ENCODE data around the genes GNE, TOMM5 and IGFBPL1.

- PRO-cap = no peak
These were observed 14.2 kb downstream of the GLIPR2 start for GRCh38 chr9:36150520-36151257.

DNA sequence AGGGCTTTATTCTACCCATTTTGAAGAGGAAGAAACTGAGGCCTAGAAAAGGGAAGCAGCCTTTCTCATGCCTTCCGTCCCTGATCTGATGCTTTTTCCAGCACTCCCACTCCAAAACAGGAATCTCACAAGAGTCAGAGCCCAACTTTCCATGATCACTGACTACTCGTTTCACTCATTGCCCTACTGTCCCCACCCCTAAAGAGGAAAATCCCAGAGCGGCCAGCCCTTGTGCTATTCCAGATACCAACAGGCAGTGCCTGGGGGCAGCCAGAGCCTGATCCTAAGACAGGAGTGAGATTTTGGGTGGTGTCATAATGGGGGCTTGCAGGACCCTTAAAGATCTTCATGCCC is 16.1 kb upstream of the CCIN start:
- PRO-cap = no peak

- PRO-cap = bidirectional peak, plus-strand start at chr9:36258610, minus-strand start at chr9:36258448
These were observed at the start of gene GNE for GRCh38 chr9:36258273-36259315. Gene GNE (minus strand): TSS chr9:36258448.

DNA sequence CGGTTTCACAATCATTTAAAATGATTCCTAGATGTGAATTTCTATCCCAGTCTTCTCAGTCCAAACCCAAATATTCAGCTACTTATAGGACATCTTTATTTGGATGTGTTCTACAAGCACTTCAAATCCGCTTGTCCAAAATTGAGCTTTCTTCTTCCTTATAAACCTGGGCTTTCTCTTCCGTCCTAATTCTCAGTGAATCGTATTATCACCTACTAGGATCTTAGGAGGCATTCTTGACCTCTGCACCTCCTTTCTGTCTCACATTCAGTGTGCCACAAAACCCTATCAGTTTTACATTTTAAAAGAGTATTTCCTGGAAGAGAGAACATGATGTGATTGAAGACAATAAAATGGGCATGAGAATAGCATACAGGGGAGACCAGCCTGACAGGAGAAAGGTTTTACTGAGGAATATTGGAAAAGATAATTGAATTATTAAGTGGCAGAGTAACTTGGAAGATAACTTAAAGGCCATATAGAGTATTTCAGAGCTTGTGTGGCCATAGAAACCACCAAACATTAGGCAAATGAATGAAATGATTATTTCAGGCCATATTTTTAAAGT is 16.9 kb upstream of the GNE start:
- PRO-cap = no peak

- PRO-cap = no peak
These were observed 153.3 kb downstream of the MELK start for GRCh38 chr9:36725896-36726442.

- PRO-cap = no peak
These were observed 528 bp upstream of the PAX5 start for GRCh38 chr9:37034663-37034928.

GRCh38 chr9:37034929-37035995 is 1.2 kb upstream of the PAX5 start:
- PRO-cap = no peak

- PRO-cap = no peak
These were observed 76.8 kb downstream of the ZCCHC7 start for GRCh38 chr9:37197146-37197552.

- PRO-cap = no peak
These were observed 100.7 kb downstream of the ZCCHC7 start for GRCh38 chr9:37220921-37221556.

DNA sequence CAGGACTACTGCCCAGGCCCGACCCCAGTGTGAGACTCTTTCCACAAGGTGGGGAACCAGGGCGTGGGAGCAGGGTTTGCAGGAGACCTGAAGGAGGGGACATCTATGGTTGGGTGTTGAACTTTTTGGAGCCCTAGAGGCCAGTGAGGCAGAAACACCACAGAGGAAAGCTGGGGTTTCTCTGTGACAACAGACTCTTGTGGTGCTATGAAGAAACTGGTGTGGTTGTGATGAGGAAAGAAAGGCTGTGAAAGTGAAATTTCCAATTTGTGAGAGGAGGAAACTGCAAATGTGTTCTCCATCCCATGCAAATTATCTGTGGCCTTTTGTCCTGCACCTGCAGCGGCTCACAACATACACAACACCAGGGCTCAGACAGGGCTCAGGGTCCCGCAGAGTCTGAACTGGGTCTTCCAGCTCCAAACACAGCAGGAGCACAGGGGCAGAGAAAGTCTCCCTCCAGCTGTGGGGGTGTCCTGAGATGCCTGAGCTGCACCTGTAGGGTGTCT is 51.5 kb upstream of the GRHPR start:
- PRO-cap = no peak

GRCh38 chr9:37424117-37424510 is 1.6 kb downstream of the GRHPR start:
- PRO-cap = no peak

- PRO-cap = bidirectional peak, plus-strand start at chr9:37592645, minus-strand start at chr9:37592604
These were observed at the start of gene TOMM5 for GRCh38 chr9:37591754-37592844. Gene TOMM5 (minus strand): TSS chr9:37592597.

DNA sequence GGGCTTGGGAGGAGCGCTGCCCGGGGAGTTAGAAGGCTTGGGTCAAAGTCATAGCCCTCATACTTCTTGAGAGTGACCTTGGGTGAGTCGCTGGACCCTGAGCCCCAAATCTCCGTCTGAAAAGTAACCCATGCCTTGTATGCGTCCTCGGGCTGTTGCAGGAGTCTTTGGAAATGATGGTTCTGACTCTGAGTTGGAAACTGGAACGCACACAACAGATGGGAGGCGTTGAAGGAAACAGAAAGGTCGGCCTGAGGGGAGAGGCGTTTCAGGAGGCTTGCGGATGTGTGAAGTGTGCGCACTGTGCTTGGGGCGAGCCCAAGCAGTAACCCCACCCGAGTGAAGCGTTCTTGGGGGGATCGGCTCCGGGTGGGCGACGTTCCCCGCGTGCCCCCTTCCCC is 721 bp upstream of the SLC25A51 start:
- PRO-cap = no peak

GRCh38 chr9:37953662-37954621 is 50.0 kb upstream of the SLC25A51 start:
- PRO-cap = no peak

GRCh38 chr9:38032097-38032954 is 36.7 kb downstream of the SHB start:
- PRO-cap = no peak

GRCh38 chr9:38038399-38039260 is 30.4 kb downstream of the SHB start:
- PRO-cap = no peak

DNA sequence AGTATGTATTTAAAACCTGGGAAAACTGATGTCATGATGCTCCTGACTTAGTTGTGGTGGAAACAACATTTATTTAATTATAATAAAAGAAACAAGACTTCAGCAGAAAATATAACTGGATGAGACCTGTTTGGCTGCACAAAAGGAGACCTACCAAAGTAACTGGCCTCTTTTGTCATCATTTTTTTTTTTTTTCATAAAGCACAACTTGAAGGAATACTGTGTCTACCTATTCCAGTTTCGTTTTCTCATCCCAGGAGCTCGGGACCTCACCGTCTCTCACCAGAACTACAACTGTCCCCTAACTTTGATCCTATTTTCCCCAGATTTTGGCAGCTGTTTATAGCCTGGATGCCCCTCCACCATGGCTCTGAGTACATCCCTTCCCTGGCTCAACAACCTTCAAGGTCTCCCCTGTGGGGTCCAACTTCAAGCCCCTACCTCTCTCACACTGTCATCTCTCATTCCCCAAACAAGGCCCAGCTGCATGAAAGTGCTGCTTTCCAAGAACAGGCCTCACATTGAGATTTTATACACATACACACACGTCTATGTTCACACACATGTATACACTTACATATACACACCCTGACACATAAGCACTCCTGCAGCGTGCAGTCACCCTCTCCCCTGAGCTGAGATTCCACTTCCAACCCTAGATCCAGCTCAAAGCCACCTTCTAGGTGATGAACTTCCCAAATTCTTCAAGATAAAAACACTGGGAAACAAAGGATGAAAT is 4.9 kb downstream of the SHB start:
- PRO-cap = no peak

- PRO-cap = no peak
These were observed 5.3 kb upstream of the SHB start for GRCh38 chr9:38074229-38074769.

DNA sequence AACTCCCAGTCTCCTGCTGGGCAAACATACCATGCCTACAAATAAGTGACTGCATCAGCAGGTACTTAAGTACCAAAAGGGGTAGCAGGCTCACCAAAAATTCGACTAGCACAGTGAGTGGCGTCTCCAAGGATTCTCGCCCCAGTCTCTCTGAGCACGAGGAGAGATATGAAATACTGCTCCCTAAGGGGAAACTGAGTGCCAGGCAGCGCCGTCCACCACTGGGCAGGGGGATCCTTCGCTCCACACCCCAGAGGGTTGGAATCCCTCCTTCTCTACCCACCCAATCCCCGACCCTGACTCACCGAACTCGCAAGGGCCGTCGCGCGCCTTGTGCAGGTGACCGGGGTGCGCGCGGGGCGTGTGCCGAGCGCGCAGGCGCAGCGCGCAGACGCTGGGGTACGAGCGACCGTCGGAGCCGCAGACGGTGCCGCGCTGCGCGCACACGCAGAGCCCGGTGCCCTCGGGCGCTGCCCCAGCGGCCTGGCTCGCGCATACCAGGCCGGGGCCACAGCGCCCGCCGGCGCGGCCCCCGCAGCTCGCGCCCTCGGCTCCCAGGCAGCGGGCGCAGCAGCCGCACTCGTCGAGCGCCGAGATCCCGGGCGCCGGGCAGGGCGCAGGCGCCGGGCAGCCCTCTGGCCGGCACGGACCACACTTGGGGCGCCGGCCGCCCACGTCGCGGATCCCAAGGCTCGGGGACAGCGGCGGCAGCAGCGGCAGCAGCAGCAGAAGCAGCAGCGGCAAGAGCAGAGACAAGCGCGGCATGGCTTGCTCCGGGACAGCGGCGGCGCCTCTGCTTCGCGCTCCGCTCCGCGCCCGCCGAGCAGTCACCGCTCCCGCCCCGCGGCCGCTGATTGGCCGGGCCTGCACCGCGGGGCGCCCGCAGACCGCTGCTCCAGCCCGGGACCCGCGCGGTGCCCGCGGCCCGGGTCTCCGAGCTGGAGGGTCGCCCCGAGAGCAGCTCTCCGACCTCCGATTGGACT is at the start of gene IGFBPL1:
IGFBPL1 (minus strand) TSS at position 795 of the 983 bp plus-strand sequence.
- PRO-cap = unidirectional peak, minus-strand start at position 795 of the sequence

GRCh38 chr9:38431294-38431730 is 7.1 kb upstream of the IGFBPL1 start:
- PRO-cap = no peak